ENCODE results near the gene CAPS.

GRCh38 chr19:5047895-5048537 is 79.1 kb downstream of the KDM4B start:
- PRO-cap, result no peak

DNA sequence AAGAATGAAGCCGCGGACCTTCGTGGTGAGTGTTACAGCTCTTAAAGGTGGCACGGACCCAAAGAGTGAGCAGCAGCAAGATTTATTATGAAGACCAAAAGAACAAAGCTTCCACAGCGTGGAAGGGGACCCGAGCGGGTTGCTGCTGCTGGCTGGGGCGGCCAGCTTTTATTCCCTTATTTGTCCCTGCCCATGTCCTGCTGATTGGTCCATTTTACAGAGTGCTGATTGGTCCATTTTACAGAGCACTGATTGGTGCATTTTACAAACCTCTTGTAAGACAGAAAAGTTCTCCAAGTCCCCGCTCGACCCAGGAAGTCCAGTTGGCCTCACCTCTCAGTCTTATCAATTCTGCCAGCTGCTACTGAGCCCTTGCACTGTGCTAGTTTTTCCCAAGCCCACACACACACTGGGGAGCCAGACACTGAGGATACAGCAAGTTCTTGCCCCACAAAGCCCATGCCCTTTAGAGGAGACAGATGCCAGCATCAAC is 175.1 kb downstream of the PTPRS start:
- PRO-cap, result no peak

- PRO-cap, result no peak
Observed at GRCh38 chr19:5188023-5188249, 152.7 kb downstream of the PTPRS start.

- PRO-cap, result no peak
Observed at GRCh38 chr19:5243722-5244363, 96.8 kb downstream of the PTPRS start.

GRCh38 chr19:5274050-5274362 is 66.6 kb downstream of the PTPRS start:
- PRO-cap, result no peak

DNA sequence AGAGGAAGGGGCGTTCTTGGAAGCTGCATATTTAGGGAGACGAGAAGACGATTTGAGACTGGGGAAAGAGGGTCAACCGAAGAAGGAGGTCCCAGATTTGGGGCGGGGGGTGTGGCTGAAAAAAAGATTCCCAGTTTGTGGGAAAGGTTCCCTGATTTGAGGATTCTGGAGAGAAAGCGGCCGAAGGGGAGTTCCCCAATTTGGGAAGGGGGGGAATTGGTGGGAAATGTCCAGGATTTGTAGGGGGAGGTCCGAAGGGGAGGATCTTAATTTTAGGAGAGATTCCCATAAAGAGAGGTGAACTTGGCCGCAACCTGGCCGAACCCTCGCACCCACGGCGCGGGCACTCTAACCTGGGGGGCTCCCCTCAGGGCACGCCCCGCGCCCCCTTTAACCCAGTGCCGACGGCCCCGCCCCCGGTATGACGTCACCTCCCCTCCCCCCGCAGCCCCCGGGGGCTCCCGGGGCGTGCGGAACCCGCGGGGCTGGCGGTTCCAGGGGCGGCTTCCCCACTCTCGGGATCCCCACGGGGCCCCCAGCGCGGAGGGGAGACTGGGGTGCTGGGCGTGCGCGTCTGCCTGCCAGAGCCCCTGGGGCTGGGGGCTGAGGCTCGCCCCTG is 1.2 kb downstream of the PTPRS start:
- PRO-cap, result unidirectional peak, plus-strand start at position 447 of the sequence

DNA sequence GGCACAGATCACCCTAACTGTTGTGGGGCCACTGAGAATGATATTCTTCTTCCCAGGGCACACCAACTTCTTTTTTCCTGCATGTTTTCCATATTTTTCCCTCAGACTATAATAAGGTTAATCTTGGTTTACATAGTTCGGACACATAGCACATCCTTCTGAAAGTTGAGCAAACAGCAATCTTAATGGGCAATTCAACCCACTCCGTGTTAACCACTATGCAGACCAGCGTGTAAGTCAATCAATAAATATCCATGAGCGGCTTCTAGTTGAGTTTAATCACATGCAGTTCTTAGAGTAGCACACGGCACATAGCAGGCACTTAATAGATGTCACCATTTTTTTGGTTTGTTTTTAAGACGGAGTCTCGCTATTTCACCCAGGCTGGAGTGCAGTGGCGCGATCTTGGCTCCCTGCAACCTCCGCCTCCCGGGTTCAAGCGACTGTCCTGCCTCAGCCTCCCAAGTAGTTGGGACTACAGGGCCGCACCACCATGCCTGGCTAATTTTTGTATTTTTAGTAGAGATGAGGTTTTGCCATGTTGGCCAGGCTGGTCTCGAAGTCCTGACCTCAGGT is 11.9 kb upstream of the PTPRS start:
- PRO-cap, result no peak

DNA sequence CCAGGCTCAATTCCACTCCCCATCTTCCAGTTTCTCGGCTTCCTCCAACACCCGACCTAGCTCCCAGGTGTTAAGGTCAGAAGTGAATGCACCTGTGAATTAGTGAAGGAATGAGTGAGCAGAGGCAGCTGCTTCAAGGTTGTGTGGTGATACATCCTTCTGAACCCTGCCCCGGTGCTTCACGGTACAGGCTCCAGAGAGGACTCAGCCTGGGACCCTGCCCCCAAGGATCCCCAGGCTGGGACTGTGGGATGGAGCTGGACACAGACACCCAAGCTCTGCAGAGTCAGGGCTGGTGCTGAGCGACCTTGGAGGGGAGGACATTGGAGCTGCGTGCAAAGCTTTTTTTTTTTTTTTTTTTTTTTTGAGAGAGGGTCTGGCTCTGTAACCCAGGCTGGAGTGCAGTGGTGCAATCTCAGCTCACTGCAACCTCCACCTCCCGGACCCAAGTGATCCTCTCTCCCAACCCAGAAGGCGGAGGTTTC is 76.2 kb downstream of the SAFB2 start:
- PRO-cap, result no peak

- PRO-cap, result no peak
Observed at GRCh38 chr19:5621324-5622486, 871 bp downstream of the SAFB2 start.

- PRO-cap, result no peak
Observed at GRCh38 chr19:5669417-5669991, 10.8 kb downstream of the MICOS13 start.

GRCh38 chr19:5691971-5693015 is 2.2 kb downstream of the RPL36 start:
- PRO-cap, result no peak

GRCh38 chr19:5783166-5783855 is 1.2 kb downstream of the PRR22 start:
- PRO-cap, result no peak

- PRO-cap, result no peak
Observed at GRCh38 chr19:5800531-5801269, 4.2 kb upstream of the NRTN start.

DNA sequence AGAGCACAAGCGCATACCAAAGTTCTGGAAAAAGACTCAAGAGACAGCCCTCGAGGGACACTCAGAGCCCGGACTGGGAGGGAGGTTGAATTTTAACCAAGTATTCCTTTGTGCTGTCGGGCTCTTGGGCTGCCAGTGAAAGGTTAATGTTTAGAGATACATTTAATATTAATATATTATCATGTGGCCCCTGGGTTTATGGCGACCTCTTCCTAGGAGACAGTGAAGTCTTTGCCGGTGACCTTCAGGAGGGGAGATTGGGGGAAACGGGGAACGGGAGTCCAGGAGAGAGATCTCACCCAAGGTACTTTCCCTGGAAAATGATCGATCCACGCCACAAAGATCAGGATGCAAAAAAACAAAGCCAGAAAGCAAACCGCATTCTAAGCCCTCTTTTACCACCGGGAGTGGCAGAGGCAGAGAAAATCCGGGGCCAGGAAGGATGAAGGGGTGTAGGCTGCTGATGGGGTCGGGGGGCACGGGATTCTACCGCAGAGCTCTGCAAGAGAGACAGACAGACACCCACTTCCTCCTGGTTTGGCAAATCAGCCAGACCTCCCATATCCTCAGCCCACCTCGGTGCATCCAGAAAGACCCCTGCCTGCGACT is 1.5 kb downstream of the FUT6 start:
- PRO-cap, result no peak

- PRO-cap, result unidirectional peak, minus-strand start at chr19:5838585; unidirectional peak, minus-strand start at chr19:5838729; unidirectional peak, minus-strand start at chr19:5839147
Observed at GRCh38 chr19:5838532-5839363, 754 bp downstream of the FUT6 start.

DNA sequence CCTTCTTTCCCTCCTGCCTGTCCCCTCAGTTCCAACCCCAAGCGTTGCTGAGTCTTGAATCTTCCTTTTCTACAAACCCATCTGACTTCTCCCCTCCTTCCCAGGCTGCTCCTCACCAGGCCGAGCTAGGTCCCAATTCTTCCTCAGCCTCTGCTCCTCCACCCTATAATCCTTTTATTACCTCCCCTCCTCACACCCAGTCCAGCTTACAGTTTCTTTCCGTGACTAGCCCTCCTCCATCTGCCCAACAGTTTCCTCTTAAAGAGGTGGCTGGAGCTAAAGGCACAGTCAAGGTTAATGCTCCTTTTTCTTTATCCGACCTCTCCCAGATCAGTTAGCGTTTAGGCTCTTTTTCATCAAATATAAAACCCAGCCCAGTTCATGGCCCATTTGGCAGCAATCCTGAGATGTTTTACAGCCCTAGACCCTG is 9.1 kb upstream of the FUT6 start:
- PRO-cap, result no peak

DNA sequence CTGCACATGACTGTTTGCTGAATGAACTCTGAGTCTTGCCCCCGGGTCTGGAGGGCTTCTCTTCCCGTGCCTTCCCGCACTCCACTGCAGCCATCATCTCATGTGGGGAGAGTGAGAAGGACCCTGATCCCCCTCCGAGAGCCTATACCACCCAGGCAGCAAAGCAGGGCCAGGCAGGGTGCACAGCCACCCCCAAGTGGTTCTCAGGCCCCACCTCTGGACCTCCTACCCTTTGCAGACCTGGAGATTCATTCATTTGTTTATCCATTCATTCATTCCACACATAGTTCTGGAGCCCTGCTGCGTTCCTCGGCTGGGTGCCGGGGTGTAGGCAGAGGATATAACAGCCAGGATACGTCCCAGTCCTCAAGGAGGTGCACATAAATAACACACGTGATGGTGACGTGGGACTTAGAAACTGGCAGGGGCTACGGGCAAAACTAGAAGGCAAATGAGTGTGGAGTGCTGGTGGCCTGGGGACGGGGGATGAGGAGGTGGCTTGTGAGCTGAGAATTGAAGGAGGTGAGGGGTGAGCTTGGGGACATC is 14.1 kb downstream of the NDUFA11 start:
- PRO-cap, result no peak

GRCh38 chr19:5913685-5914350 is at the start of gene CAPS:
Gene CAPS, plus strand, starts transcription at chr19:5914254.
- PRO-cap, result no peak

- PRO-cap, result no peak
Observed at GRCh38 chr19:5915305-5915786, 1.3 kb downstream of the CAPS start.

DNA sequence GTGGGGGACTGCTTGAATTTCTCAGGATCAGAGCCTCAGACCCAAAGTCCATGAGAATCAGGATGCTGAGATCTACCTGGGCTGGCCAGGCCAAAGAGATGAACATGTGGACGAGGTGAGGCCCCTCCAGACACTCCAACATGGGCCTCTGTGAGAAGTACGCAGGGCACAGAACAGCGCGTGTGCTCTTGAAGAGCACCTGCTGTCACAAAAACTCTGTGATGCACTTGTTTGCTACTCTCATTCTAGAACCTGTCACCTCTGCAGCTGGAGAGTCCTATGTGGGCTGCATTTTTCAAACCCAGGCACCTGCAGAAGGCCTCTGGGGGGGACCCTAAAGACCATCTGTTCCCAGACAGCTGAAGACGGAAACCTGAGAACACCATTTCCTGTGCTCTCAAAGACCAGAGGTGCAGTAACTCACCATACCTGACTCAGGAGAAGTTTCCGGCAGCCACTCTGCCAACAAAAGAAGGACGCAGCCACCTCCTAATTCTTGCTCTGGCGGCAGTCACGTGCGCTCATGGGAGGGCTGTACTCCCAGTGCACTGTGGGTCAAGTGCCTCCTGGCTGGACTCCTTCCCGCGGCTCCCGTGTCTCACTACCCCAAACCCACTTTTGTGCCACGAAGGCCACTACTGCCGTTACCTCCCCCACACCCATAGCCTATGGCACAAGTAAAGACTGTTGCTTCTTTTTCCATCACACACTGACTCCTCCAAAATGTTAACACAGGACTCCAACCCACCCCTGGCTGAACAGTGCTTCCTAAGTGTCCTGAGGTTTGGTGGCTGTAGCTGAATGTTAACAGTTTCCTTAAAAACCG is 28.0 kb downstream of the RANBP3 start:
- PRO-cap, result no peak

Data from jejunum (tissue), 1 donor.